Thoracic aorta (tissue), 1 donor: ENCODE measurements around a stretch of chr17.

- RAMPAGE, long total RNA, result no peak
Observed at GRCh38 chr17:18108794-18109063, 173 bp downstream of the MYO15A start.

DNA sequence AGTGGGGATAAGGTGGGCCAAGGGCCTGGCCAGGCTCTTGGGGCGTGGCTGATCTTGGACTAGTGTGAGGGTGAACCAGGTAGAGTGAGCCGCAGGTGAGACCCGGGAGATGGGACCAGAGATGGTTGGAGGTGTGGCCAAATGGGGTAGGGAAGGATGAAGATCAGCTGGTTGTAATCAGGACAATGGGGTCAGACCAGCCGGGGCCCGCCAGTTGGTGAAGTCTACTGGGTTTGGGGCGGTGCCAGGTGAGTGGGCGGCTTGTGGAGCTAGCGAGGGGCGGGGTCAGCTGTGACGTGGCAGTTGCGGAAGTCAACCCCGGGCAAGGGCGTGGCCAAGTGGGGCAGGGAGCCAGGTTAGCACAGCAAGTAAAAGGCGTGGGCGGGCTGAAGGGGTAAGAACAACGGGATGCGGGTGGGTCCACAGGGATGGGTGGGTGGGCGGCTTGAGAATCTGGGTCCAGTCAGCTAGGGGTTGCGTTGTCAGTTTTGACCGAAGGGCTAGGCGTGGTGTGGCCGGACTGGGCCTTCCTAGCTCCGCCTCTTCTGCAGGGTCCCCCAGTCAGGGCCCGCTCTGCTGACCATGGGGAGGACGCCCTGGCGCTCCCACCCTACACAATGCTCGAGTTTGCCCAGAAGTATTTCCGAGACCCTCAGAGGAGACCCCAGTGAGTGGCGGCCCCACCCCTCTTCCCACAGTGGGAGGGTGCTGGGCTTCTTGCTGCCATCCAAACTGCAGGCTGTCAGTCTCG is 25.5 kb upstream of the ALKBH5 start:
- RAMPAGE, long total RNA, result no peak

DNA sequence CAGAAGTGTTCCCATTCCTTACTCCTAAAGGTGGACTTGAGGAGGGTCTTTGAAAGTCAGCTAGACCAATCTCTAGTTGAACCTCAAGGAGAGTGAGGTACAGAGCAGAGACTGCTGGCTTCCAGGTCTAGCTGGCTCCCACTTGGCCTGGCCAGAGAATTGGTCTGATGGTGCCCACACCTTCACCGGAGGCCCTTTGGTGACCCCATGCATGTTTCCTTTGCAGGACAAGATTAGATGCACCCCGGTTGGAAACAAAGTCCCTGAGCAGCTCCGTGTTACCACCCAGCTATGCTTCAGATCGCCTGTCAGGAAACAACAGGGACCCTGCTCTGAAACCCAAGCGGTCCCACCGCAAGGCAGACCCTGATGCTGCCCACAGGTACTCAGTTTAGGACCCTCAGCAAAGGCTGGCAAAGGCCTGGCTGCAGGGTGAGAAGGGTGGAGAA is 18.8 kb upstream of the LLGL1 start:
- RAMPAGE, long total RNA, result no peak

GRCh38 chr17:18673109-18673308 is 9.1 kb downstream of the FOXO3B start:
- RAMPAGE, long total RNA, result no peak

DNA sequence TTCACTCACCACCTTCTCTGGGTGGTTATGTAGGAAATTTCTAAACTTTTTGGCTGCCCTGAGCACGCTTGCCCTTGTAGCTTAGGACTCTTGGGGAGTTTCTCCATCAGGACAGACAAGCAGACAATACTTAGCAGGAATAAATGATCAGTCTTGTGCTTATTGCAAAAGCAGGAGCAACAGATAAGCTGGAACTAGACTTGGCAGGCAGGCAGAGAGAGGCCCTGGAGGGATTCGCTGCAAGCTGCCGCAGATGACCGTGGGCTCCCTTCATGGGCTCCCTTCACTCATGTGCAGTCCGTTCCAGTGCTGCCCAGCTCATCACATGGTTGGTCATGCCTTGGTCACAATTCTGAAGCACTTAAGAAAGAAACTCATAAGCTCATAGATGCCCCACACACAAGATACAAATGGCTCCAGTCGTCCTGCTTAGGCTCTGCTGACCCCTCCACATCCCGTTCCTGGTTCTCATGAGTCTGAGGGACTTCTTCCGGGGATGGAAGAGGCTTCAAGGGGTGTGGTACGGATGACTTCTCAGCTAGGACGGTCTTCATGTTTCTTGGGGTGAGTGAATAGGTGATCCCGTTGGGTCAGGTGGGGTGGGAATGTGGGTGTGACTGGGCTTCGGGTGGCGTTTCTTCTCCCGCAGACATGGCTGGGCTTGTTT is 2.3 kb upstream of the SLC5A10 start:
- RAMPAGE, long total RNA, result no peak

- RAMPAGE, long total RNA, result no peak
Observed at GRCh38 chr17:19111049-19111557, 16.3 kb upstream of the GRAPL start.

GRCh38 chr17:19111614-19112949 is 15.3 kb upstream of the GRAPL start:
- RAMPAGE, long total RNA, result no peak

- RAMPAGE, long total RNA, result start-site peak on the minus strand at chr17:19190211-19190248, 16 reads
Observed at GRCh38 chr17:19189964-19190522, 47.1 kb upstream of the EPN2 start.

DNA sequence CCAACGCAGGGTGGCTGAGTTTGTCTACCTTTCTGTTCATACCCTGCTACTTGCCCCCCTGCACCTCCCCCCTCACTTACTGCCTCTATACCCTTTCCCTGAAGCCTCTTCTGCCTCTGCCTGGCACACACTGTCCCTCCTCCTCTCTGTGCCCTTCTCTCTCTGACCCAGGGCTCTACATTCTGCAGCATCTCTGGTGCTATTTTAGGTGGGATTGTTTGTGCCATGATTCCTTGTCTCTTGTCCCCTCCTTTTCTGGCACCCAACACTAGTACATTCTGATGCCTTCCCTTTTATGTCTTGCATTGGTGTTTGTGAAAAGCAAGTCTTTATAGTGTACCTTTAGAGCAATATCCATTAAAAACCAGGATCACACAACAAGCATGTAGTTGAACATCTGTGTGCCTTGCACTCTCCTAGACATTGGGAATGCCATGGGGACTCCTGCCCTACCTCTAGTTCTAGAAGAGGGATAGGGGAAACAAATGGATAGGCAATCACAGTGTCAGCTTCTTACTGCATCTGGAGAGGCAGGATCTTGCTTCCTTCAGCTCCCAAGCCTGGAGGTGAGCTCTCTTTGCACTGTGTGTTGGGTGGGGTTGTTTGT is 13.7 kb downstream of the EPN2 start:
- RAMPAGE, long total RNA, result no peak

DNA sequence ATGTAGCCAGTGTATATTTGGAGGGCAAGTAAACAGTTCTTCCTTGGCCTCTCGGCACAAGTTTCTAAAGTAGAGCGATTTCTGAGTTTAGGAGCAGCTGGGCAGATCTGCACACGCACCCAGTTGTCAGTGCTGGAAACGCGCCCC is 26.6 kb downstream of the EPN2 start:
- RAMPAGE, long total RNA, result no peak

- RAMPAGE, long total RNA, result no peak
Observed at GRCh38 chr17:19268671-19269022, 31.5 kb downstream of the EPN2 start.

DNA sequence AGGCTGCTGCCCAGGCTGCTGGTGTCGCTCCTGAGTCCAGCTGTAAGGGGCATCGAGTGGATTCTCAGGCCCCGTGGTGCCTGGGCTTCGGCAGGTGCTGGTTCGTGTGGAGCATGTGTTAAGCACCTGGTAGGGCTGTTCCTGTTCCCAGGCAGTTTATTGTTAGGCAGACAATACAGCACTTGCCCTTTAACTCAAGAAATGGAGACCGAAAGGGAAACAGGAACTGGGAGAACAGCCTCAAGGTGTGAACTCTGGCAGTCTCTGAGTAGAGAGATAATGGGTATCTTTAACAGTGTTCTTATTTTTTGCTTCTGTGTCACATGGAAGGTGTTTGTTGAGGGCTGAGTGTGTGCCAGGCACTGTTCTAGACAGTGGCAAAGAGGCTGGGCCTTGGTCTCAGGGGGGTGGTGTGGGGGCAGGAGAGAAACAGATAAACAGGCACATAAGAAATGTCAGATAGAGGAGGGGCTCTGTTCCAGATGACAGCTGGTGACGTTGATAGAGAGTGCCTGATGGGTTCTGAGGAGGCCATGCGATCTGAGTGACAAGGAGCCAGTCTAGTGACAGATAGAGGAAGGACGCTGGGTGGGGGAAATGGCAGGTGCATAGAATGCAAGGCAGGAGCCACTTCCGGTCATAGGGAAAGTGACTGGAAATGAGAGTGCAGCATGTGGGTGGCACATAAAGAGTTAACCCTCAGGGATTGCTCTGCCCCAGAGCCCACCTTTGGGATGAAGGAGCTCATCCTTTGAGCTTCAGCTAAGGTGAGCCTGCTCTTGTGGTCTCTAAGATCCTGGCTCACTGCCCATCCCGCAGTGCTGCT is 33.8 kb downstream of the EPN2 start:
- RAMPAGE, long total RNA, result no peak

GRCh38 chr17:19344975-19345659 is 17.4 kb downstream of the B9D1 start:
- RAMPAGE, long total RNA, result no peak

GRCh38 chr17:19346599-19347284 is 15.8 kb downstream of the B9D1 start:
- RAMPAGE, long total RNA, result no peak

GRCh38 chr17:19378669-19379577 is 625 bp downstream of the MAPK7 start:
- RAMPAGE, long total RNA, result no peak

- RAMPAGE, long total RNA, result no peak
Observed at GRCh38 chr17:19531101-19531565, 2.5 kb upstream of the SLC47A1 start.

- RAMPAGE, long total RNA, result no peak
Observed at GRCh38 chr17:19544864-19545231, 11.2 kb downstream of the SLC47A1 start.

GRCh38 chr17:19570760-19571263 is 37.2 kb downstream of the SLC47A1 start:
- RAMPAGE, long total RNA, result no peak

DNA sequence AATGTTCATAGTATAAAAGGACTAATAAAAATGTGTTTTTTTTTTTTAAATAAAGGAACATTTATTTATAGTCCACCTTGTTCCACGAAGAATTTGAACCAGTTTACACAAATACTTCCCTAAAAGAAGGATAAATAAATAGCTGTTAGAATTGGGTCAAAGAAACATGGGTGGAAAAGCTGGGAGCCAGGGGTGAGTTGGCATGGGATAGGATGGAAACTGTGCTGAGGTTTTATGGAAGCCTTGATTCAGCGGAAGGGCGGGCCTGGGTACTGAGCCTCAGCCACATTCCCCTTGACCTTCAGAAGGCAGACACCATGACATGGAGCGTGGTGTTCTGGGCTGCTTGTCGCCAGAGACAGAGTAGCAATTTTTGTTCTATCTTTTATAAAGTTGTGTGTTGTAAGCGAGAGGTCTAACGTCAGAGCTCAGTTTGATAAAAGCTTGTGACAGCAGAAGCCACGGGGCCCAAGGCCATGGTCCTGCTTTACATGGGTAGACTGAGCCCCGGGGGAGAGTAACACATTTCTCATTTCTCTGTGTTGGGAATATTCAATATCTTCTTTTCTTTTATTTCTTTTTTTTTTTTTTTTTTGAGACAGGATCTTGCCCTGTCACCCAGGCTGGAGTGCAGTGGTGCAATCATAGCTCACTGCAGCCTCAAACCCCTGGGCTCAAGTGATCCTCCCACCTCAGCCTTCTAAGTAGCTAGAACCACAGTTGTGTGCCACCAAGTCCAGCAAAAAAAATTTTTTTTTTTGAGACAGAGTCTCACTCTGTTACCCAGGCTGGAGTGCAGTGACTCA is 50.3 kb downstream of the SLC47A1 start:
- RAMPAGE, long total RNA, result no peak

GRCh38 chr17:19642620-19642840 is 6.0 kb upstream of the ALDH3A2 start:
- RAMPAGE, long total RNA, result no peak